HT1080 (cell line): ENCODE measurements around a stretch of chr16.

DNA sequence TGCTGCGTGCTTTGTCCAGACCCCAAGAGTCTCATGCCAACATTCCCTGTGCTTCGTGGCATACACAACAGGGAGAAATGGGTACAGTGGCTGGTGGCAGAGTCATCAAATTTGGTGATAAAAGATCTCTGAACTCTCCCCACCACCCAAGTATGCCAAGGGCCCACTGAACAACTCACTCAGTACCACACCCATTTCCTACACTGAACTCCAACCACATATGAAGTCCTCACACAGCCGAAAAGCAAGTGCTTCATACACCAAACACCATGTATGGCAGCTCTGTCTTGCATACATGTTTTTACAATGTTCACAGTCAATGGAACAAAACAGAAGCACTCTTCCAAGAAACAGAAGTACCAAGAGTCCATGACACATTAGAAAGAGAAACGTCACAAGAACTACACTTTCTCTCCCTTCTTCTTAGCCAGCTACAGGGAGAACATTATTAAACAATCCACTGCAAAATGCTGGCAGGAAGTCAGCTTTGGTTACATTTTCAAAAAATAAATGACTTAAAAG lies 21.0 kb downstream of the CSNK2A2 start:
RAMPAGE:
- cytosol, long total RNA = no peak
- long total RNA = no peak
- nucleus, long total RNA = no peak

GRCh38 chr16:58265416-58266066 lies 15.8 kb downstream of the CCDC113 start:
RAMPAGE:
- cytosol, long total RNA = no peak
- long total RNA = no peak
- nucleus, long total RNA = no peak

GRCh38 chr16:58418386-58418978 lies 26.2 kb downstream of the GINS3 start:
RAMPAGE:
- cytosol, long total RNA = no peak
- long total RNA = no peak
- nucleus, long total RNA = no peak

GRCh38 chr16:58421497-58422018 lies 29.3 kb downstream of the GINS3 start:
RAMPAGE:
- cytosol, long total RNA = no peak
- long total RNA = no peak
- nucleus, long total RNA = no peak

RAMPAGE:
- cytosol, long total RNA = no peak
- long total RNA = no peak
- nucleus, long total RNA = no peak
Measured at GRCh38 chr16:58422812-58423422, 30.6 kb downstream of the GINS3 start.

DNA sequence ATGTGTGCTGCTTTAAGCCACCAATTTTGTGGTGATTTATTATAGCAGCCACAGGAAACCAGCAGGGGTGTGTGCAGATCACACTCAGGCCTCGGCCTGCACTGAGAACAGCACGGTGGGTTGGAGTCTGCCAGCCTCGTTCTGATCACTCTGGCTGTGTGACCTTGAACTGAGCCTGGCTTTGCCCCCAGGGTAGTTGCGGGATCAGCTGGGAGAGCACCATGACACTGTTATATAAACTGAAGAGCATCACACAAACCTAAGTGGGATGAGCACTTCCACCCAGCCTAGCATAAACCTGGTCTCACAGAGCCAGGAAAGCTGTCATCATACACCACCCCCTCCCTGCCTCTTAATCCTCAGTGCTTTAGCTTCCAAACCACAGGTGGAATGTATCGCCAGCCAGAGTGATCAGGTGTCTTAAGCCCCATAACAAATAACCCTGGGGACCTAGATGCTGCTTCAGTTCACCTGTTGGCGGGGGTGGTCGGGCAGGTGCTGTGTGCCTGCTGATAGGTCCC lies 28.6 kb upstream of the NDRG4 start:
RAMPAGE:
- cytosol, long total RNA = no peak
- long total RNA = no peak
- nucleus, long total RNA = no peak

DNA sequence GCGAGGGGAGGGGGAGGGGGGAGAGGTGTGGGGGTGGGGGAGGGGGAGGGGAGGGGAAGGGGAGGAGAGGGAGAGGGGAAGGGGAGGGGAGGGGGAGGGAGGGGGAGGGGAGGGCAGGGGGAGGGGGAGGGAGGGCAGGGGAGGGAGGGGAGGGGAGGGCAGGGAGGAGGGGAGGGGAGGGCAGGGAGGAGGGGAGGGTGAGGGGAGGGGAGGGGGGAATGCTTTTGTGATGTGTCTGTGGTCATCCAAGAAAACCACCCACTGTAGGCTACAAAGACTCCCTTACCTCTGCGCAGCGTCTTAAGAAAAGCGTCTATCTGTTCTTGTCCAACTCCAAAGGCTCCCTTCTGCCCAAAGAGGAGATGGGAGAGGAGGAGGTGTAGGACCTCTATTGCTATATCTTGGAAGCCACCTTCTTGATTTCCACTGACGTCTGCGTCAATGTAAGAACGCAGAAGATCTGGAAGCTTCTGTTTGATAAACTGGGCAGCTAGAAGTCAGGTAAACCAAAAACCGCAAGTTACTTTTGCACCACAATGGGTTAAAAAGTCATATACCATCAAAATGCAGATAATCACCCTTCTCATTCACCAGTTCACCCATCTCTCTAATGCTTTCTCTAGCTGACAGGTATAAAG lies 43.2 kb downstream of the CNOT1 start:
RAMPAGE:
- cytosol, long total RNA = no peak
- long total RNA = no peak
- nucleus, long total RNA = no peak

GRCh38 chr16:60811104-60811813 lies 1225.0 kb downstream of the CDH8 start:
RAMPAGE:
- cytosol, long total RNA = no peak
- long total RNA = no peak
- nucleus, long total RNA = no peak

RAMPAGE:
- cytosol, long total RNA = no peak
- long total RNA = no peak
- nucleus, long total RNA = no peak
Measured at GRCh38 chr16:63974029-63974376, 1147.9 kb downstream of the CDH11 start.

GRCh38 chr16:64409800-64410176 lies 712.1 kb downstream of the CDH11 start:
RAMPAGE:
- cytosol, long total RNA = no peak
- long total RNA = no peak
- nucleus, long total RNA = no peak

DNA sequence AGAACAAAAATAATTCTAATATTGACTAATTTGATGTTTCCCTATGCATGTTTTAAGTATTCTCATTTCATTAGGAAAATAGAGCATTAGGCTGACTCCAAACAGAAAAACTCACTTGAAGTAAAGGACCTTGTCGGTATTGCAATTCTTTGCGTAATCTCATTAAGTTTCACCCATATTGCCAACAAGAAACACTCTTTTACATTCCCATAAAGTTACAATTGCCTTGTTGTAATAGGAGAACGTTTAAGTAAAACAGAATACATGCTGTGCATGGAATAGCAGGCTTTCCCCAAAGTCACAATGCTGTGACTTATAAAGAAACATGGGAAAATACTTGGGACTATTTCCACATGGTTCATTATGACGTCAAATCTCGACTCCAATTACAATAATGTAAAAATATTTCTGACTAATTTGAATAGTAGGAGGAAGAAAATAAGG lies 52.9 kb downstream of the CDH11 start:
RAMPAGE:
- cytosol, long total RNA = no peak
- long total RNA = no peak
- nucleus, long total RNA = no peak

GRCh38 chr16:65070743-65071296 lies 51.0 kb downstream of the CDH11 start:
RAMPAGE:
- cytosol, long total RNA = no peak
- long total RNA = no peak
- nucleus, long total RNA = no peak

DNA sequence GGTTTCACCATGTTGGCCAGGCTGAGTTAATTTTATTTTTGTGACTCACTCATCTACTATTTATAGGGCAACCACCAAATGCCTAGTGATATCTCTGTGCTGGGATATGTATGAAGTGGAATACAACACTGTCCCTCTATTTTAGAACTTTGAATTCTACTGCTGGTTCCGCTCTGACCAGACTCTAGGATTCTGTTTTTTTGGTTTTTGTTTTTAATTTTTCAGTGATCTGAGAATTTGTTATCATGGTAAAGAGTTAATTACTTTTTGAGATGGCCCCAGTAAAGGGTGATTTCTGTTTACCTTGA lies 188.7 kb upstream of the CDH11 start:
RAMPAGE:
- cytosol, long total RNA = no peak
- long total RNA = no peak
- nucleus, long total RNA = no peak

DNA sequence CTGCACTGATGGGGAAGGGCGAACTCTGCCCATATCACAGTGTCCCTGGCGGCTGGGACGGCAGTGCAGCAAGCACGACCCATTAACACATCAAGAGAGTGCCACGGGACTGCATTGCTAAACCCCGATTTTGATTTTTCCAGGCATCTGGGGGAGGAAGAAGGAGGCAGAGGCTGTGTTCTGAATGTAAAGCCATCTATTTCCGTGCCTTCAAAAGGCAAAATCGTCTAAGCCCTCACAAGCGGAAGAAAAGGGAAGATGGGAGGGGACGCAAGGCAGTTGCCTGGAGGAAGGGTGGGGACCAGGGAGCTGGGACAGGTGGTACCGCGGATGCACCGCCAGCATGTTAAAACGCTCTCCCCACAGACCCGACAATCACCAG lies 238.9 kb upstream of the CDH5 start:
RAMPAGE:
- cytosol, long total RNA = no peak
- long total RNA = no peak
- nucleus, long total RNA = no peak

RAMPAGE:
- cytosol, long total RNA = no peak
- long total RNA = no peak
- nucleus, long total RNA = no peak
Measured at GRCh38 chr16:66433478-66434325, 6.6 kb downstream of the BEAN1 start.

GRCh38 chr16:66474687-66475069 lies 47.6 kb downstream of the BEAN1 start:
RAMPAGE:
- cytosol, long total RNA = no peak
- long total RNA = no peak
- nucleus, long total RNA = no peak

DNA sequence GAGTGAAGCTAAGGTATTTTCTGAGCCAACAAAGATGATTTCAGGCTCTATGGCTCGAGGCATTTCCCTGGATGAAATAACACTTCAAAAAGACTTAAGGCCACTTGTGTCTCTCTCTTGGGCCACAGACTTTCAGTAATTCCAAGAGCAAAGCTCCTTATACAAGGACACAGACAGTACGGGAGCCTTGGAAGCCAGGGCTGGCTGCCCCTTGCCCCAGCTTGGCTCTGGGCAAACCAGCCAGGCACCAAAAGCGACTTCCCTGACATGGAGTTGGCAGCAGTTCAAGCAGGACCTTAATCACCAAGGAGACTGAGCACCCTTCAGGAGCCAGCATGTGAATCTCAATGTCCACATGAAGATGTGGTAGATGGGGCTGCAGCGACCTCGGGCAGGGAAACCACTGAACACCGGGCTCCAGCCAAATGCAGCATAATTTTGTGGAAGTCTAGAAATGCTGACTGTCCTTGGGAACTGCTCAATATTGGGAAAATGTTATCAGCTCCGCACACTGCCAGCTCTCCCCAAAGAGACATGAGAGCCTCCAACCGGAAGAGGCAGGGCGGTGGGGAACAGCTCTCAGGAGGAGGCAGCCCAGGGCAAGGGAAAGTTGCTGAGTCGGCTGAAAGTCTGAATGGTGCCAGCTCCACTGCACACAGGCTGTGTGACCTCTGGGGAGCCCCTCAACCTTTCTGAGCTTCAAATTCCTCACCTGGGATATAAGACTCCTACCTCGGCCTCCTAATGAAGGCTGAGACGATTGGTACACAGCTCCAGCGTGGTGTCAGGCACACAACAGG lies 38.9 kb downstream of the TK2 start:
RAMPAGE:
- cytosol, long total RNA = no peak
- long total RNA = no peak
- nucleus, long total RNA = no peak

GRCh38 chr16:66516687-66517394 lies 33.1 kb downstream of the TK2 start:
RAMPAGE:
- cytosol, long total RNA = no peak
- long total RNA = no peak
- nucleus, long total RNA = no peak

RAMPAGE:
- cytosol, long total RNA = no peak
- long total RNA = no peak
- nucleus, long total RNA = no peak
Measured at GRCh38 chr16:66517395-66517596, 32.6 kb downstream of the TK2 start.

DNA sequence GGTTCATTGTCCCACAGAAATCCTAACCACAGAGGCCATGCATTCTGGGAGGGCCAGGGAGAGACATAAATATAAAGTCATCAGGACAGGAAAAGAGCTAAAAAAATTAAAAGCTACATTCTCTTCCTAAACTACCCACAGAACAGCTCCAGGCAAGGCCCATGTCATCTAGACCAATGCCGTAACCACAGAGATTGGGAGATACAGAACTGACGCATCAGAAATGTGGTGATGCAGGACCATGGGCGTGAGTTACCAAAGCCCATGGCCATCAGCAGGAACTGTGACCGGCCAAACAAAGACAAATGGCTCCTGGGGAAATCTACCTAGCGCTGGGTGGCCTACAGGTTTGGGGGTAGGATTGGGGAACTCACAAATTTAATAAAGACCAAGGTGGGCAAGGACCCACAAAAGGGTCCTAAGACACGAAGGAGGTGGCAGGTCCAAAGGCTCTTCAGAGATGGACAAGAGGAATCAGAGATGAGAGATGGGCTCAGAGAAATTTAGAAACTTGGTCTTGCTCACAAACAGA lies 24.0 kb downstream of the TK2 start:
RAMPAGE:
- cytosol, long total RNA = no peak
- long total RNA = no peak
- nucleus, long total RNA = no peak